Retinal pigment epithelial cell (primary cell): ENCODE measurements around the genes SLC35F5 and DDX18.

DNA sequence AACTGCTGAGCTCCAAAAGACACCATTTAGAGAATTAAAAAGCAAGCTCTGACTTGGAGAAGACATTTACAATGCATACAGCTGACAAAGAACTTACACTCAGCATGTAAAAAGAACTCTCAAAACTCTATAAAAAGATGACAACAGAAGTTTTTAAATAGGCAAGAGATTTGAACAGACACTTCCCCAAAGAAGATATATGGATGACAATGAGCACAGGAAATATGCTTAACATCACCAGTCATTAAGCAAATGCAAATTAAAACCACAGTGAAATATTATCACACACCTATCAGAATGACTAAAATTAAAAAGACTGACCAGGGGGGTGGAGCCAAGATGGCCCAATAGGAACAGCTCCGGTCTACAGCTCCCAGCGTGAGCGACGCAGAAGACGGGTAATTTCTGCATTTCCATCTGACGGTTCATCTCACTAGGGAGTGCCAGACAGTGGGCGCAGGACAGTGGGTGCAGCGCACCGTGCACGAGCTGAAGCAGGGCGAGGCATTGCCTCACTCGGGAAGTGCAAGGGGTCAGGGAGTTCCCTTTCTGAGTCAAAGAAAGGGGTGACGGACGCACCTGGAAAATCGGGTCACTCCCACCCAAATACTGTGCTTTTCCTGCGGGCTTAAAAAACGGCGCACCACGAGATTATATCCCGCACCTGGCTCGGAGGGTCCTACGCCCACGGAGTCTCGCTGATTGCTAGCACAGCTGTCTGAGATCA lies 28.9 kb downstream of the RABL2A start:
- RRBS: no CpG with 5 or more reads among the region's 24 CpGs

DNA sequence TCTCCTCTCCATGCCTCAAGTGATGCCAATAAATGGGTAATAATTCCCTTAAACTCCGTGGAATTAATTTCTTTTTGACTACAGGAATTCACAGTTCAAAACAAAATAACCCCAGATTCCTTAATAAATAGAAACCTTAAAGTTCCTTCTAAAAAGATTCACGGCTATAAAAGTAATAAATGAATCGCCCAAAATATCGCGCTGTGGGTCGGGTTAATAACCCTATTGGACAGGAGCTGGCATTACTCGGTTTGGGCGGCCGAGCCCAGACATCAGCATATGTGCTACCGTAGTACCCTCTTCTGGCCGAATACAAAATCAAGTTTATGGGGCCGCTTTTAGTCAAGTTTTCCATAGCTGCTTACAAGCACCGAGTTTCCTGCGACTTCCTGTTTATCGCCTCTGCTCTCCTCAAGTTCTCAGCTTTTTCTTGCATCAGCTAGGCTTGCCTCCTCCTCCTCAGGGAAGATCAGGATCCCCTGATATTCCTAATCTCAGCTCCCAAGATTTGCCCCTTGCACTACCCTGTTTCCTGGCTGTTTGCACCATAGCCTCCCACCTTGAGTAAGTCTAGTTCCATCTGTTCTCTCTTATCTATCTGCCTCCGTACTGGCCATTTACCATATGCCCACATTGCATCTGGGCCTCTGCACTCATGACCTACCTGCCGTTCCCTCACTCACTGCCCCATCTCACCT lies 56.2 kb downstream of the SLC35F5 start:
- RRBS: no CpG with 5 or more reads among the region's 17 CpGs

DNA sequence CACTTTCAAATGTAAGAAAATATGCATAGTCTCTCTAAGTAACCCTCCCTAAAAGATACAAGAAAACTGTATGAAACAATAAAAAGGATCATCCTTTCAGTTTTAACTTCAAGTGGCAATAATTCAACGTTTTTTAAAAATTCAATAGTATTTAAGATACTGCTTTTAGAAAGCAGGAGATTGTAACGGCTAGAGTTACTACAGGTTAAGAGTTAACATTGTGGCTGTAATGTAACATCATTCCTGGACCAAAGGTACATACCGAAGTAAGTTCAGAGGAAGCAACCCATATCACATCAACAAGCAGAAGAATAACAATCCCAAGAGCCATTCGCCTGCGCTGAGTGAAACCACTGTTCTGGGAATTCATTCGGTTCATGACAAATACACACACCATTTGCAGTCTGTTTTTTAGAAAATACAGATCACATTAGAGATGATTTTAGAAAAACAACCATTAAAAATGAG lies 1.5 kb downstream of the SLC35F5 start:
- RRBS: no CpG with 5 or more reads among the region's 6 CpGs

DNA sequence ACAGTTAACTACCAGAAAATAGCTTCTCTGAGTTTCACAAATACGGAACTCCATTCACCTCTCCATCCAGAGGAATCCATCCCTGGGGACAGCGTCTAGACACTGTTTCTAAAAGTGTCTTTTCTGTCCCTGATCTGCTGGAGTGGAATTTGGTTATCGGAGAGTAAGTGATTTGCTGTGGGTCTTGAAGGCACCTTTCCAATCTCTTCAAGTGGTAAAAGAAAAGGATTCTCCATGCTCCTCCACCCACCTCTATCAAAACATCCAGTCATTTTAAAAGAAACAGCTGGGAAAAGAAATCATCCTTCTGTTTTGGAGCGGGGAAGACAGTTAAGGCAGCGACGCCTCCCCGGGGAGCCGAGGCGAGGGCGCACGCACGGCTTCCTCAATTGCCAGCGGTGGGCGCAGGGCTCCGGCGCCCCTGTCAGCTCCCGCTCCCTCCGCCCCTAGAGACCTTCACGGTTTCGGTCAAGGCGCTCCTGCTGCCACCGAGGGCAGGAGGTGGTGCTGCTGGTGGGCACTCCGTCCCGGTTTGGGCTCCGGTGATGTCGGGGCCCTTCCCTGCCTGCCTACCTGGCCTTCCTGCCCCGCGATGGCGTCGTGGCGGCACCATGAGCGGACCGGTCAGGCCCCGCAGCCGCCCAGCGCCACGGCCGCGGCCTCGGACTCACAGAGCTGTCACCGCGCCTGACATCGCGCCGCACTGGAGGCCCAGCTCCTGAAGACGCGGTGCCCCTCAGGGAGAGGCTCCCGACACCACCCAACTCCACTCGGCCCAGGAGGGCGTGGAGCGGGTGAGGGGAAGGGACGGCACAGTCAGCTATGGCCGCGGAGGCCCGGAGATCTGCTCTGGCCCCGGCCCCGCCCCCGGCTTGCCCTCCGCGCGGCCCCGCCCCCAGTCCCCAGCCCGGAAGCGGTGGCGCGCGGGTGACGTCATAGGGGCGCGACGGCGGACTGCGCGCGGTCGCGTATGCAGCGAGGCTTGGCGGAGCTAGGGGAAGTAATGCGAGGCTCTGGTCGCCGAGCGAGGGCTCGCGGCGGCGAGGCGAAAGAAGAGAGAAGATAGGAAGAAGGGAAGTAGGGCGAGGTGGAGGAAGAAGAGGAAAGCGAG lies at the start of gene SLC35F5:
Gene SLC35F5 (minus strand): TSS at position 846 of the 1,111 bp plus-strand sequence.
- RRBS: 1% methylated on average over 24 of the region's 90 CpGs

- RRBS: no CpG with 5 or more reads among the region's 5 CpGs
Measured at GRCh38 chr2:113963217-113963909, 73.5 kb downstream of the ACTR3 start.

DNA sequence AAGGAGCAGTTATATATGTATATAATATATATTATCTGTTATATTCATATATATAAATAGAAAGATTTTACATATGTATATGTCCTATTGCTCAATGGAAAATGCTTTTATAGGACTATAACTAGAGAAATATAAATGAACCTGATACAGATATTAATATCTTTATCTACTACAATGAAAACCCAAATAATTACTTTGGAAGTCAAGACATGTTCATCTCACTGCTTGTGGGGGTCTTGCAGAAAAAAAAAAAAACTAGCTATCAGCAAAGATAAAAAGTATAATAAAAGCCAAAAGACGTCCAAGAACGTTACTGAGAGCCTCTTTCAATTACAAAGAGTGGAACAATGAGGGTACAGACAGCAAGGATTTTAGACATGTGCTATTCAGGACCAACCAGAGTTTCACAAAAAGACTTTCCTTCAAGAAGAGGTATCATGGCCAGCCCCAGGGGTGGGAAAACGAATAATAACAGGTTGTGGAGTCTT lies 609.1 kb upstream of the DDX18 start:
- RRBS: no CpG with 5 or more reads among the region's 3 CpGs

GRCh38 chr2:117623145-117624104 lies 191.1 kb upstream of the DDX18 start:
- RRBS: no CpG with 5 or more reads among the region's 30 CpGs

DNA sequence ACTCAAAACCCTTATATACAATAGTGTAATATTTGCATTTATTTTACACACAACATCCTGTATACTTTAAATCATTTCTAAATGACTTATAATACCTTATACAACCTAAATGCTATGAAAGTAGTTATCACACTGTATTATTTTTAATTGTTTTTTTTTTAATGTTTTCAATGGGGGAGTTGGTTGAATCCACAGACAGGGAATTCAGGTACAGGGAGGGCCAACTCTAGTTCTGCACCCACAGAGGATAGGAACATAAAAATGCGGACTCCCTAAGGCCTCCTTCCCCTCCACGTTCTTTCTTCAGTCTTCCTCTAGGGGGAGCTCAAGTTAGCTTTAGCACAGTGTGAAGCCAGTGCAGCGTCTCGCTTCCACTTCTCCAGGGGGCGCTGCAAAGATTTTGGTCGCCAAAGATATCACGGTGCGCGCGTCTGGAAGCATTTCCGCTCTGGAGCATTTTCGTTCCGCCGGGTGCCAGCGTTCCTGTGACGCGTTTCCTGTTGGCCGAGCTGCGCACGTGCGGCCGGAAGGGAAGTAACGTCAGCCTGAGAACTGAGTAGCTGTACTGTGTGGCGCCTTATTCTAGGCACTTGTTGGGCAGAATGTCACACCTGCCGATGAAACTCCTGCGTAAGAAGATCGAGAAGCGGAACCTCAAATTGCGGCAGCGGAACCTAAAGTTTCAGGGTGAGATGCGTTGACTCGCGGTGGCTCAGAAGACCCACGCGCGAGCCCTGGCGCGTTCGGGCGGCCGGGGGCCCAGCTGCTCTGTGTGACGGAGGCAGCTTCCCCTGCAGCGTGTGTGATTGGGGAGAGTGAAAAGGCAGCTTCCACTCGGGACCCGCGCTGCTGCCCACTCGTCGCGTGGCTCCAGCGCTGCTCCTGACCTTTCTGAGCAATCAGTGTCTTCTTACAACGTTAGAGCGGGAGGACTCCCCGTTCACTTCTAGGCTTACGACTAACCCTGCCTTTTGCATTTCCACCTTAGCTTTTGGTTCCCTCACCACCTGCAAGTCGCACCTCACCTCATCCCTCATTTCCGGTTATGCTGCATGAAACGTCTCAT lies at the start of gene DDX18:
Gene DDX18 (plus strand): TSS at position 516 of the 1,066 bp plus-strand sequence.
- RRBS: 2% methylated on average over 9 of the region's 57 CpGs

GRCh38 chr2:117817305-117817821 lies 2.9 kb downstream of the DDX18 start:
- RRBS: no CpG with 5 or more reads among the region's 2 CpGs

GRCh38 chr2:118309848-118310841 lies 221.9 kb downstream of the INSIG2 start:
- RRBS: no CpG with 5 or more reads among the region's 61 CpGs

- RRBS: 3% methylated on average over 13 of the region's 34 CpGs
Measured at GRCh38 chr2:118844940-118845392, 2.5 kb downstream of the EN1 start.

DNA sequence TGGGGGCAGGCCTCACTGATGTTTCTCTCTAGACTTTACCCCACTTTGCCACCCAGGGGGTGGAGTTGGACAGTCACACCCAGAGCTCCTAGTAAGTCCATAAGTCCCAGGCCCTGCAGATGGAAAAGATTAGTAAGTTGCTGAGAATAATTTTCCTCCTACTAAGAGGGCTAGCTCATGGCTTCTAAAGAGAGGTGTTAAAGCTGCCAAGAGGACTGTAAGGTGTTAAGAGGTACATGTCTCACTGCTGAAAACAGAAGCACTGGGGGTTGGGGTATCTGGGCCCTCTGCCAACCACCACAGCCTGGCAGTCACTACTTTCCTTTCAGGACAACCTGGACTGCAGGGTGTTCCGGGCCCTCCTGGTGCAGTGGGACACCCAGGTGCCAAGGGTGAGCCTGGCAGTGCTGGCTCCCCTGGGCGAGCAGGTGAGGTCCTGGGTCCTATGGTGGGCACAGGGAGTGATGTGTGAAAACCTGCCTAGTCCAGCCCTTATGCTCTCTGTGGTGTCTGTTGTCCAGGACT lies 39.9 kb downstream of the MARCO start:
- RRBS: no CpG with 5 or more reads among the region's 2 CpGs

DNA sequence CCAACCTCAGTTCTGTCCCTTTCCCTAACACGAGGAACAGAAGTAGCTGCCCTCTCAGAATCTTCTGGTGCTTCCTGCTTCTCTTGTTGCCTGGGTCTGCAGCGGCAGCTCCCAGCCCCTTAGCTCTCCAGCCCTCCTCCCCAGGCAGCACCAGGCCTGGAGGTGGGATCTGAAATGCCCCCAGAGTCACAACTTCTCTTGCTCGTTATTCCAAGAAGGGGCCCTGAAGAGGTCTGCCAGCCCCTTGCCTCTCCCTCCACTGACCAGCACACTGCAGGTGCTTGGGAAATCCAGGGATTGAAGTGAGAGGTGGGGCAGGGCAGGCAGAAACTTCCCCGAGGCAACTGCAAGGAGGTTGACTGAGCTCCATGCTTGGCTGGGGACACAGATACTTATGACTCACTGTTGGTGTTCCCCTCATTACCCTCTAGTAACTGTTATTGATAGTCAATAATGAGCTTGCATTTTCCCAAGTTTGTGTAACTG lies 47.4 kb downstream of the MARCO start:
- RRBS: no CpG with 5 or more reads among the region's 4 CpGs

DNA sequence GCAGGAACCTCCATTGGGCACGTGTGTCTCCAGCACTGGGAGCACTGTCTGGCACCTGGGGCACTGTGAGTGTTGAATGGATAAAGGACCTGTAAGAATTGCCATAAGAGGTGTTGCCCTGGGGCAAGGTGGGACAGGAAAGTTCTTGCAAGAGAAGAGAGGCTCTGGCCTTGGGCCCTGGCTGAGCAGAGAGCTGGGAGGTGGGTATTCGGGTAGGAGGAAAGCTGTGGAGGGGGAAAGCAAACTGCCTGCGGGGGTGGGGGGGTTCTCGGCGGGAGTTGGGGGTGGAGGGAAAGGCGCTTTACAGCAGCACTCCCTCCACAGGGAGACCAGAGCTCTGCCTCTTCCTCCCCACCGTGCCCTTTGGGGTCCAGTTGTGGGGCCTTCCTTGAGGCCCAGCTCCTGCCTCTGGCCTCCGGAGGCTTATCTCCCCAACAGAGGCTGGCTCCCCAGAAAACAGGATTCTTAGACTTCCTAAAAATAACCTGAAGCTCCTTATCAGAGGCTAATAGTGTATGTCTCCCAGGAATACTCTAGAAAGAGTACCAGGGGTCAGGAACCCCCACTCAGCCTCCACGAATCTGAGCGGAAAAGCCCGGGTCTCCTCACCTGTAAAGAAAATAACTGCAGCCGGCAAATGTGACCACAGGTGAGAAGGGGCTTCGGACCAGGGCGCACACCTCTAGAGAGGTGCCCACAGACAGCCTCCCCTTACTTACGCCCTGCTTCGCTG lies 1.1 kb upstream of the STEAP3 start:
- RRBS: no CpG with 5 or more reads among the region's 16 CpGs

GRCh38 chr2:119224185-119224831 lies 674 bp downstream of the STEAP3 start:
- RRBS: 28% methylated on average over 5 of the region's 22 CpGs

- RRBS: no CpG with 5 or more reads among the region's 11 CpGs
Measured at GRCh38 chr2:119252241-119253322, 28.9 kb downstream of the STEAP3 start.

DNA sequence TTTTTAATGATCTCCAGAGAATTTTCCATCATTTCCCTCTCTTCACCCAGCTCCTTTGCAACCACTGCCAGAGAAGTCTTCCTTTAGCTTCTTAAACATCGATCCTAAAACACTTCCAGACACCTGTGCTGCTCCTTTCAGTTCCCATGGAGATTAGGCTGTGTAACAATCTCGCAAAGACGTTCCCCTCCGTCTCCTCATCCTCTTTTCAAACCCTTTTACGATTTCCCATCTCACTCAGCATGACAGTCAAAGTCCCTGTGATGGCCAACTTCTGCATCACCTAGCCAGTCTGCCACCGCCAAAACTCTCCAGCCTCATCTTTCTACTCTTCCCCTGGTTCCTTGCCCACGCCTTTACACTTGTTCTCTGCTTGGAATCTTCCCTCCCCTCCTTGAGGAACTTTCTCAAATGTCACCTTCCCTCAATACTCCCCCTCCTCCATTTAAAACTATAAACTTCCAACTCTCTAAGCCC lies 953 bp downstream of the C2orf76 start:
- RRBS: no CpG with 5 or more reads among the region's 7 CpGs

DNA sequence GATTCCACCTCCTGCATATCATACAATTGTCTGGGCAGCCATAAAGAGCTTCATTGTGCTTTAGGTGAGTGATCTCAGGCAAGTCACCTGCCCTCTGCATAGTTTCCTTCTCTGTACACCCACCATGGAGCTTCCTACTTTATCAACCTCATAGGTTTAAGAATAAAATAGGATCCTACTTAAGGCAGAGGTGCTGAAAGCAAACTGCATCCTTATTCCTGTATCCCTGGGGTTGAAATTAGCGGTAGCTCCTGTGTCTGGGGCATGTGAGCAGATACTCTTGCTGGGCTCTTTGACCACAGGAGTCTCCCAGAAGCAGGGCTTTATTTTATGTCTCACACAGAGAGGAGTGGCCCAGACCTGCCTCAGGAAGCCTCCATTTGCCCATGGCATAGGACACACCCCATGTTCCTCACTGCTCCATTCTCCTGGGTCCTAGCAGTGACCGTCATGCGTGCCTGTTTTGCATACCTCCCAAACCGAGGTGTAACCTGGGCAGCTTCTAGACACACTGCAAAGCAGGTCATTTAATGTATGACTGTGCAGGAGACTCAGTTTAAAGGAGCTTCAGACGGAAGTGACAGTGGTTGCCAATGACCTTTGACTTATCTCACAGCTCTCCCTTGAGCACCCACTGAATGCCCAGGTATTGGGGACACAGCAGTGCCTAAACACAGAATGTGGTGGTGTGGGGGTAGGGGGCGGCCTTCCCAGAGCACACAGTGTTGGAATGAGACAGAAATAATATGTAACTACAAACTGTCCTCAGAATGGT lies 3.5 kb downstream of the TMEM37 start:
- RRBS: no CpG with 5 or more reads among the region's 6 CpGs

DNA sequence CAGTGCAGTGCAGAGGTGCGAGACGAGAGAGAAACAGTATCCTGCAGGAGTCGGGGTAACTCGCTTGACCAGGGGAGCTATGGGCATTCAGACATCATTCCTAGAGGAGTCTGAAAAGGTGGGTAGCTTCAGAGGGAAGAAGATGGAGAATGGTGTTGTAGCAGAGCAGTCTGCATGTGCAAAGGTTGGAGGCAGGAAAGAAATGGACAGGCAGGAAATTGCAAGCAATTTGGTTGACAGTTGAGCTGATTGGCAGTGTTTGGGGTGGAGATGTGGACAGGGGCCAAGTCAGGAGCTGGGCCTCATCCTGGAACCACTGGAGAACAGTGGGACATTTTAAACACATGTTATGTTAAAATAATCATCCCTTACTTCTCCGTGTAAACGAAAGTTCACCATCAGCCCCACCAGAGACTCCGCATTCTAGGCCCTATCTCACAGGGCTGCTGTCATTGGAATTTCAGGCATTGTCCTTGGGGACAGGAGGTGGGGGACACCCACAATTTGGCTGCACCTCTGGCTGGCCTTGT lies 34.7 kb downstream of the SCTR start:
- RRBS: no CpG with 5 or more reads among the region's 7 CpGs

GRCh38 chr2:119544725-119545572 lies 700 bp downstream of the CFAP221 start:
- RRBS: 2% methylated on average over 12 of the region's 34 CpGs